SJCRH30 (cell line): ENCODE measurements around the gene GBP3.

DNA sequence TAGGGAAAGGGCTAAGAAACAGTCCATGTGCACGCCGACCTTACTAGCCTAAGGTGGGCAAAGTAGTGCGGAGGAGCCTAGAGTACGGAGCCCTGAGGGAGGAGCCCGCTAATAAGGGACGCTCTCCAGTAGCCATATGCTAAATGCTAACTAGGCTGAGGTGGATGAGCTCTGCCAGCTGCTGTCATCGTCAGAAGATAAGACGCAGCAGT lies 35.0 kb downstream of the CLCA1 start:
- RAMPAGE, long total RNA: no peak

DNA sequence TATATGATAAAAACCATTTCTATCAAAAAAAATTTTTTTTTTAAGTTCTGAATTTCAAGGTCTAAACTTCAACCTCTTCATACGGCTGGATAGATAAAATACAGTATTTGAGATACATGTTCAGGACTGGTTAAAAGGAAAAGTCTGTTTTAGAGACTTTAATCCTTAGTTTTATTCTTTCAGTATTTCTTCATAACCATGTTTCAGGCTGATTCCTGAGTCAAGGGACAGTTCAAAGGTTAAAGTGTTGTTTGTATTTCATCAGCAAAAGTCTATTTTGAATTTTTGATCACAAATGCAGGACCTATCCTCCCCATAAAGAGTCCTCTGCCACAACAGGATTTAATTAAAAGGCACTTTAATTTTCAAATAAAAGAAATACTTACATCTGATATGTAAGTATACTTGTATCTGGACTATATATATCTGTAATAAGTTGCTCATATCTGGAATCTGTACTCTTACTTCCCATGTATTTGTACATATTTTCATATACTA lies 53.5 kb downstream of the SELENOF start:
- RAMPAGE, long total RNA: no peak

DNA sequence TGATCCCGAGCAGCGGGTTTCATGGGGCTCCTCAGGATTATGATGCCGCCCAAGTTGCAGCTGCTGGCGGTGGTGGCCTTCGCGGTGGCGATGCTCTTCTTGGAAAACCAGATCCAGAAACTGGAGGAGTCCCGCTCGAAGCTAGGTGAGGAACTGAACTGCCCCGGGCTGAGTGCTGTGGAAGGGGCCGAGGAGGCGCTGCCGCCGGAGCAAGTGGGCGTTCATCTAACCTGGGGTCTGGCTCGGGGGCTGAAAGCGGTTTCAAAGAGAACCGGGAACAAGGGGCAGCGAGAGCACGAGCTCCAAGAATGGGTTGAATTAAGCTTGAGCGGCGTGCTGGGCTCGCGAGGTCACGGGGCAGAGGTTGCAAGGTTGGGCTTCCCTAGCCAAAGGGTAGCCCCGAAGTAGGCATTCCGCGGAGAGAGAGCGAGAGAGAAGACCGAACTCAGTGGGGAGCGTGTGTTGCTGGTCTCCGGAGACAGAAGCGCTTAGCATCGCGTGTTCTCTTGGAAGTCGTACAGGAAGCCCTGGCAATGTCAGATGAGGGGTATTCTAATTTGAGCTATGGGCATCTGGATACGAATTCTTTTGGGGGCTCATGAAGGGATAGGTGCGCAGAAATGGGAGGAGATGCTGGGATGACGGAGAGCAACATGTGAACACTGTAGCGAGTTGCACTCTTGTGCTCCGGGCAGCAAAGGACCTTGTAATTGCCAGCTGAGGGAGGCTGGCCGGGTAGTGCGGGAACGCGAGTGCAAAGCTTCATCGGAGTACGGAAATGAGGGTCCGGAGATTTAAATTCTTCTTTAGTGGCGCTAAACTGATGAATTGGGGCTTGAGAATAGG lies 804 bp downstream of the HS2ST1 start:
- RAMPAGE, long total RNA: no peak

- RAMPAGE, long total RNA: no peak
Observed at GRCh38 chr1:86933877-86934237, 19.4 kb downstream of the HS2ST1 start.

- RAMPAGE, long total RNA: no peak
Observed at GRCh38 chr1:87044700-87045267, 130.3 kb downstream of the HS2ST1 start.

DNA sequence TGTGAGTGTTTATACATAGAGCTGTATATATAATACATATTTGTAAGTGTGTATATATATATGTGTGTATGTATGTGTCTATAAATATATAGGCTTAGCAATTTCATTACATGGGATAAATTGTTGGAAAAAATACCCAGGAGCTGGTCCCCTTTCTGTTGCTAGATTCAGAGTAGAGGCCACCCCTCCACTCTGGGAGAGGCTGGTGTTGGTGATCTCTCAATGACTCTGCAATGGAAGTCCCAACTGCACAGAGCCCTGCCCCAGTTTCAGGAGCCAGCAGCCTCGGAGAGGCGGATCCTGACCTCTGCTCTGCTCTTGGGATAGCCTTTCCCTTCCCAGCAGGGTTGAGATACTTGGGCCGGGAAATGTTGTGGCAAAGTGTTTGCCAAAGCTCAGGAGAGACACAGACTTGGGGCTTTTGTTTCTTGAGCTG lies 194.2 kb upstream of the LMO4 start:
- RAMPAGE, long total RNA: no peak

DNA sequence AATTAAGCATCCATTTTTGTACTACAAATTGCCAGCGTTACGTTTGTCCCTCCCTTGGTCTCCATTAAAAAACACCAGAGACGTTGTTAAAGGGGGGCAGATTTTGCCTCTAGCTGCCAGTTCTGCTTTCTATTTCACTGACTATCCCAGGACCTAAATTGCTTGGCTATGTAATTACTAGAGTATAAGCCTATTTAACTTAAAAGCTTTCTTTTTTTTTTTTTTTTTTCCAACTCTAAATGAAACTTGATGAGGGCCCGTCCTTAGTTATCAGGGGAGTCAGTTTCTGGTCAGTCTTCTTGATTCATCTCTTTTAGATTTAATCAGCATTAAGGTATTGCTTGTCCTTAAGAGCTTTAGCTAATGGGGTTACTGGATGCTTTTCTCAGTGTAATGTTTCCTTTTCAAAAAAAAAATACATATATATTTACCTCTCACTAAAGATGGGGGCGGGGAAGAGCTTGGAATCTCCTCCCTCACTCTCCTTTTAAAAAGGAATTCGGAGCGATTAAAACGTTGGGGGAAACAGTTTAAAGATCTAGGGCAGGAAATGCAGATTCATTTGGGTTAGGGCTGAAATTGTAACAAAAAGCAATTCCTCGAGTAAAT lies 1.2 kb downstream of the LMO4 start:
- RAMPAGE, long total RNA: no peak

- RAMPAGE, long total RNA: no peak
Observed at GRCh38 chr1:87449137-87450173, 120.8 kb downstream of the LMO4 start.

GRCh38 chr1:87805565-87806489 lies 477.1 kb downstream of the LMO4 start:
- RAMPAGE, long total RNA: no peak

DNA sequence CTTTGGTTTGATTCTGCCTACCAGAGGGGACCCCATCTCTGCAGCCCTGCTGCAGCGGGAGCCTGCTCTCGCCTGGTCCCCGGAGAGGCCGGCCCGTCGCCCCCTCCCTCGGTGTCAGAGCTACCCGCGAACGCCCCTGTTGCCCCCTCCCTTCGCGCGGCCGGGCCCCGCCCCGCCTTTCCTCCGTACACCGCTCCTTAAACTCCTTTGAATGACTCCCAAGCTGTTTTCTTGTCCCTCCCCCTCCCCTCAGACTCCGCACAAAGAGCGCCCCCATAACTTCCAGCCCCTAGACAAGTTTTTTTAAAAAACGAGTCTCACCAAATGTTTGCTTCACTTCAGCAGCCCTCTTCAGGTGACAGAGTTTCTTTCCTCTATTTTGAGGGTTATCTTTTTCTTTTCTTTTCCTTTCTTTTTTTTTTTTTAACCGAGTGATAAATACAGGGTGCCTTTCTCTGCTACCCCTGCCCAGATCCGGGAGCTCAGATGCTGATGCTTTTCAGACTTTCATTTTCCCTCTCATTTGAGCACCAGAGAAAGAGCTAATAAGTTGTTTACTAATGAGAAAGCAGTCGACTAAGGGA lies 862 bp downstream of the PKN2 start:
- RAMPAGE, long total RNA: no peak

- RAMPAGE, long total RNA: no peak
Observed at GRCh38 chr1:89022127-89023071, at the start of gene GBP3. Gene GBP3 (minus strand): TSS chr1:89022866.

GRCh38 chr1:89023072-89023574 lies 457 bp upstream of the GBP3 start:
- RAMPAGE, long total RNA: no peak

GRCh38 chr1:89062676-89063218 lies 2.3 kb downstream of the GBP1 start:
- RAMPAGE, long total RNA: no peak

DNA sequence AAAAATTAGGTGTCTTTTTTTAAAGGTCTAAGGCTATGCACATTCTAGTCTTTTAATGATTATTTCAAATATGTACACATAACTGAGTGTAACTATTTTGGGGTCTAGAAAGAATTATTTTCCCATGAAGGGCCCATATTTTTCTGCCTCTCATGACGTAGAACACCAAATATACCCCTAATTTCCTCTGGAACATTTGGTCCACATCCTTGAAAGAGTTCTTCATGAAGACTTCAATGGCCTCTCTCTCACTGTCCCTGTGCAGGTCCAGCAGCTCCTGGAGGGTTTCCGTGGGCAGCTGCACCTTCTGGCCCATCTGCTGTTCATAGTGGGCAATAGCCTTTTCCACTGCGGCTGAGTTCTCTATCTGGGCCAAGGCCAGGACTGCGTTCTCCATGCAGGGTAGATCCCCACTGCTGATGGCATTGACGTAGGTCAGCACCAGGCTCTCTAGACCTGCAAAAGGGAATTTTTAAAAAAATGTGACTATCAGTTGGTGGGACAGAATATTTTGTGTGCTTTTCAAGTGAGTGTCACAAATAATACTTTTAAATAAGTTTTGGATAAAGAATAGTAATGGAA lies 12.0 kb downstream of the GBP2 start:
- RAMPAGE, long total RNA: no peak

DNA sequence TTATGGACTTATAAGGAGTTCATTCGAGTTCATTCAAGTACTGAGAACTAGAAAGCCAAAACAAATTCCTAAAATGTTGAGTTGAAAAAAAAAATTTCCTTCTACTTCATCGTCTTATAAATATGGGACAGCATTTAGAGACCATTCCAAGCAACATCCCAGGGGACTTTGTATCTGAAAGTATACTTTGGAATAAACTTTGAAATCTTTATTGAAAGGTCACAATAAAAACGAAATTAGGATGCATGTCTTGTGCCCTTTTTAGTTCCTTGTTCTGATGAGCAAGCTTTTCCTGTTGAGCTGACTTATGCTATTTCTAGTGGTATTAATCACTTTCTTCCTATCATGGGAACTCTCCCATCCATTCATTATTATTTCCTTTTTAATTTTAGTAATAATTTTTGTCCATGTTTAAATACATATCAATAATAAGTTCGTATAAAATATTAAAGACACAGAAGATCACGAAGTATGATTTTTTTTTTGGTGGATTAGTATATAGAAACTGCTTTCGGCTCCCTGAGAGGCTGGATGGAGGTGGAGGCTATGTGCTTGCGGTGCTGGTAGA lies 4.0 kb upstream of the GBP2 start:
- RAMPAGE, long total RNA: no peak

GRCh38 chr1:89574560-89575394 lies 50.1 kb downstream of the LRRC8B start:
- RAMPAGE, long total RNA: no peak

DNA sequence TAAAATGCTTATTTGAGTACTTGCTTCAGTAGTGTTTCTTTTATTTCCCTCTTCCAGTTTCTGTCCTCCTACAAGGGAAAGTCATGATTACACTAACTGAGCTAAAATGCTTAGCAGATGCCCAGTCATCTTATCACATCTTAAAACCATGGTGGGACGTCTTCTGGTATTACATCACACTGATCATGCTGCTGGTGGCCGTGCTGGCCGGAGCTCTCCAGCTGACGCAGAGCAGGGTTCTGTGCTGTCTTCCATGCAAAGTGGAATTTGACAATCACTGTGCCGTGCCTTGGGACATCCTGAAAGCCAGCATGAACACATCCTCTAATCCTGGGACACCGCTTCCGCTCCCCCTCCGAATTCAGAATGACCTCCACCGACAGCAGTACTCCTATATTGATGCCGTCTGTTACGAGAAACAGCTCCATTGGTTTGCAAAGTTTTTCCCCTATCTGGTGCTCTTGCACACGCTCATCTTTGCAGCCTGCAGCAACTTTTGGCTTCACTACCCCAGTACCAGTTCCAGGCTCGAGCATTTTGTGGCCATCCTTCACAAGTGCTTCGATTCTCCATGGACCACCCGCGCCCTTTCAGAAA lies 50.3 kb upstream of the LRRC8C start:
- RAMPAGE, long total RNA: no peak

GRCh38 chr1:89692683-89693275 lies 59.9 kb downstream of the LRRC8C start:
- RAMPAGE, long total RNA: no peak

DNA sequence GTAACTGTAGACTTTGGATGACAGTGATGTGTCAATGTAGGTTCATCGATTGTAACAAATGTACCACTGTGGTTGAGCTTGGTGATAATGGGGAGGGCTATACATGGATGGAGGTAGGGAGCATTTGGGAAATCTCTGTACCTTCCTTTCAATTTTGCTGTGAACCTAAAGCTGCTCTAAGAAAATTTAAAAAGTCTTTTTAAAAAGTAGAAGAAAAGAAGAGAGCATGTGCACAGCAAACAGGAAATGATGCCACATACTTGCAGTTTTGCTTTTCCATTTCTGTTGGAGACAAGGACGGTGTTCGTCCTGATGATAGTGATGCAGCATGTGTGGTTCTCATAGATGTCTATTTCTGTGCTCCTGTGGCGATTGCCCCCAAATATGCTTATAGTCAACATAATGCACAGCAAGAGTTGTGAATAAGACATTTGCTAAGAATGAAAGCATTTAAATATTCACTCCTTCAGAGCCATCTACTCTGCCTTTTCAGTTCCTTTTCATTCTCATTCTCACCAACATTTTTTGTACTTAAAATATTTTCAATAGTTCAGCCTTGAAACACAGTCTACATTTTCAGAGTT lies 66.5 kb downstream of the LRRC8C start:
- RAMPAGE, long total RNA: no peak

DNA sequence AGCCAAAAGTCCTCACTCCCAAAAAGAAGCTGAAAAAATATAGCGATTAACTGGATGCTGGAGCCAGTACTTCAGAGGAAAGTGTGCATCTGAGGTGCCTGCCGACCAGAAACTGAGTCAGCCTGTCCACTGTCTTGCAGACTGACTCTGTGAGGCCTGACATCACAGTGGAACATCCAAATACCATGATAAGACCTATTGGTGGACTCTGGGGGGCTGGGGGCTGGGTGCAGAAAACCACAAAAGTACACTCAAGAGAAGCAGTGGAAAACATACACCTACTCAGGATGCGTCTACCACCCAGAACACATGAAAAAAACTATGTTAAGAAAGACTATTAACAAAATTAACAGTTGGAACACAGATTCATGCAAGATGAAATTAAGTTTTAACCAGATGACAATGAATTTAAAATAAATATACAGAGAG lies 69.1 kb downstream of the LRRC8C start:
- RAMPAGE, long total RNA: no peak